Umbilical cord (tissue), 2 donors: ENCODE measurements around the genes PRKN and QKI.

- RAMPAGE, long total RNA: no peak
Observed at GRCh38 chr6:162488493-162488897, 239.1 kb downstream of the PRKN start.

- RAMPAGE, long total RNA: no peak
Observed at GRCh38 chr6:162706090-162706825, 21.3 kb downstream of the PRKN start.

- RAMPAGE, long total RNA: start-site peak on the minus strand at chr6:162727768-162727782, 12 and 21 reads in 2 replicates
Observed at GRCh38 chr6:162726816-162728144, at the start of gene PRKN. PRKN (minus strand) TSS chr6:162727766.

GRCh38 chr6:163209141-163209508 lies 205.4 kb upstream of the QKI start:
- RAMPAGE, long total RNA: no peak

GRCh38 chr6:163249616-163249948 lies 164.9 kb upstream of the QKI start:
- RAMPAGE, long total RNA: no peak

GRCh38 chr6:163260000-163260425 lies 154.5 kb upstream of the QKI start:
- RAMPAGE, long total RNA: no peak

GRCh38 chr6:163288684-163289032 lies 125.9 kb upstream of the QKI start:
- RAMPAGE, long total RNA: no peak

DNA sequence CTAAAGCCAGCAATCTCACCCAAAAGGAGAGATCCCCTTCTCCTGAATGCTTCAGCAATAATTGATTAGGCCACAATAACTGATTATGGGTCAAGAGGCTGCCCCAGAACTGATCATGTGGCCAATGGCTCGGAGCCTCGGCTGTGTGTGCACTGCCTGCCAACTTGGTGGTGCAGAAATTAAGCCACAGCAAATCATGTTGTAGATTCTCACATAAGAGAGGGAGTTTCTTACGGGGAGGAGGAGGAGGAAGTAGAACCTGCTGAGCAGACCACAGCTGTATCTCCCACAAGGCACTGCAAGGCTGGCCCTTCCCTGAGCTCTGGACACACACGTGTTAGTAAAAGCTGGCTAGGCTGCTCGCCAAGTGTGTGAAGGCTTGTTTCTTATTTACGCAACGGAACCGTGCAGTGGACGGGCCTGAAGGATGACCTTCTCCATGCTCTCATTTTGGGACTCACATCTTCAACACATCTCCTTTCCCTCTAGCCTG lies 15.8 kb upstream of the QKI start:
- RAMPAGE, long total RNA: no peak

GRCh38 chr6:163412276-163412860 lies 2.1 kb upstream of the QKI start:
- RAMPAGE, long total RNA: no peak

GRCh38 chr6:163414299-163415379 lies at the start of gene QKI:
QKI (plus strand) TSS chr6:163414718.
- RAMPAGE, long total RNA: no peak

- RAMPAGE, long total RNA: no peak
Observed at GRCh38 chr6:163424081-163424769, 9.7 kb downstream of the QKI start.

DNA sequence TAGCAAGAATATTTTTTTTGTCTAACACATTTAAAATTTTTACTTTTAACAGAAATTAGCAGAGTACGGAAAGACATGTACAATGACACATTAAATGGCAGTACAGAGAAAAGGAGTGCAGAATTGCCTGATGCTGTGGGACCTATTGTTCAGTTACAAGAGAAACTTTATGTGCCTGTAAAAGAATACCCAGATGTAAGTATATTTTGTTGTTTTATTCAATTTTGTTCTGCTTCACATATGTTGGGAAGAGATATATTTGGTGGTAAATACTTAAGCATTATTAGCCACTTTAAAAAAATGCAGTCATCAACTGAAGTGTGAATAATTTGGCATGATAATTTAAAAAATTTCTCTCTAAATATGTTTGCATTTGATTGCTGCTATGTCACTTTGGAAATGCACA lies 40.7 kb downstream of the QKI start:
- RAMPAGE, long total RNA: no peak

DNA sequence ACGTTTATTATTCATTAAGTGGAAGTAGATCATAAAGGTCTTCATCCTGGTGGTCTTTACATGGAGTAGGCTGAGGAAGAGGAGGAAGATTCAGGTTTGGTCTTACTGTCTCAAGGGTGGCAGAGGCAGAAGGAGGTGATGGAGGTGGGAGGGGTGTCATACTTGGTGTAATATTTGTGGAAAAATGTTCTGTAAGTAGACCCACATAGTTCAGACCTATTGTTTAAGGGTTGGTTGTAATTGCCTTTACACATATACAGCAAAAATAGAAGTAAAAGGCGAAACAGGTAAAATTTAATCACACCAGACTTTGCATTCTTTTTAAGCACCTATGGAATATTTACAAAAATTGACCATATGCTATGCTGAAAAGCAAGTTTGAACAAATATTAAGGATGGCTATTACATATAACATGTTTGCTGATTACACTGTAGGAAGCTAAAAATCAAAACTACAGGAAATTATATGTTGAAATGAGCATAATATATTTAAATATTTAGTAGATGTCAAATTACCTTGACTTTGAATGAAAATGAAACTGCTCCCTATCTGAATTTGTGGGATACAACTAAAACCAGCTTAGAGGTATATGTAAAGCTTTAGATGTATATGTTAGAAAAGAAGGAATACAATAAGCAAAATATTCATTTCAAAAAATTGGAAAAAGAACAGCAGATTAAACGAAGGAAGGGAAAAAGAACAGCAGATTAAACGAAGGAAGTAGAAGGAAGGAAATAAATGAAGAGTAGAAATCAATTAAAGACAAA lies 57.9 kb downstream of the QKI start:
- RAMPAGE, long total RNA: no peak

DNA sequence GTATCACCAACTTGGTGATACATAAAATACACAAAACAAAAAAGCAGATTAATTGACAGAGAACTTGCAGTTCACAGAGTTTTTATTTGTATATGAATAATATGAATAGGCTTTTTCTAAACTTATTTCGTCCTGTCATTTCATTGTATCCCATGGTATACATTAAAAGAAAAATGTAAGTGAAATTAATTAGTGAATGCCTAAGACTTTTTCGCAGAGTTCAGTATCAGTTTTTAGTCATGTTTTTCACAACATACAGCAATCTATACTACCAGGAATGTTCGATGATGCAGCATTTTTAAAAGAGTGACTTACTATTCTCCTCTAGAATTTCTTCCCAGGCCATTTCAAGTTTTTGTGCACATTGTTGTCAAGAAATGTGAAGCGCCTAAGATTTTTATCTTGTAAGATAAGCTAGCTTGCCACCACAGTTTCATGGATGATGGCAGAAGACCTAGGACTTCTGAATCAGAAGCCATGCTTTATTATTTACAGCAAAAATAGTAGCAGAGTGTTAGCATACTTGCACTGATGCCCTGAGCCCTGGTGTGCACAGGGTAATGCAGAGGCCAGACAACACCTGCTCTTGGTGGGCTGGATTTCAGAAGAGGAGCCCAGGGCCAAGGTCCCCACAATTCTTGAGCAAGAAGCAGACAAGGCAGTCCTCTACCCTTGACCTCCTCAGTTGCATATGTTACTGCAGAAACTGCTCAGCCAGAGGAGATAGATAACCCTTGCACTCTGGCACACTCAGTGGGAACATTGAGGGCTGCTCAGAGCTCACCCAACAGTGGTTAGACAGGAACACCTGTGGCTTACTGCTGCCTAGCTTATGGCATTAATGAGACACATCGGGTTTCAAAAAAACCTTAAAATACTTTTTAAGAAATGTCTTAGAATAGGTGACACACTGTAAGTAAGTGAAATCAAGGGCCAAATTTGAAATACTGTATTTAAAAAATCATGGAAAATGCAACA lies 99.1 kb downstream of the QKI start:
- RAMPAGE, long total RNA: no peak

DNA sequence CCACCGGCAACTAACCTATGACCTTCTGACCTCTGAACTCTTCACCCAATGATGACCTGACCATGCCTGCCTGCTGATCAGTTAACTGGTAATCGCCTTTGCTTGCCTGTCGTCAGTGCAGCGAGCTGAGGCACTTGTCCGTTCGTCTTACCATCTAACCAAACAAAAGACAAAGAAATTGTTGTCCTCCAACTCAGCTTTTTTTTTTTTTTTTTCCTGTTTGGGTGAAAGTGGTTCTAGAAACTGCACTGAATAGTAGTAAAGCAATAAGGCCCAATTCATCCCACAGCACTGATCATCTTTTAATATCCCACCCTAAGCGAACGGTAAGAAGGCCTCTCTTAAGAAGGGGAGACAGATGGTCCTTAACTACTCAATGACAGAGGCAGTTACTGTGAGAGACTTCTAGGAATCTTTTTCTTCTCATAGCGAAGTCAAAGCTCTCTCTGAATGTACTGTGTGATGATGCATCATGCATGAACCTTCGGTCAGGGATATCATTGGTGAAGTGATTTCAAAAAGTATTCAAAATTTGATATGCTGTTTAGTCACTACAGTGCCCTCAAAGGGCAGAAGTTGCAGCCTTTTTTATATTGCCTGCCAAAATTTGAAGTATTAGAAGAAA lies 156.3 kb downstream of the QKI start:
- RAMPAGE, long total RNA: no peak

DNA sequence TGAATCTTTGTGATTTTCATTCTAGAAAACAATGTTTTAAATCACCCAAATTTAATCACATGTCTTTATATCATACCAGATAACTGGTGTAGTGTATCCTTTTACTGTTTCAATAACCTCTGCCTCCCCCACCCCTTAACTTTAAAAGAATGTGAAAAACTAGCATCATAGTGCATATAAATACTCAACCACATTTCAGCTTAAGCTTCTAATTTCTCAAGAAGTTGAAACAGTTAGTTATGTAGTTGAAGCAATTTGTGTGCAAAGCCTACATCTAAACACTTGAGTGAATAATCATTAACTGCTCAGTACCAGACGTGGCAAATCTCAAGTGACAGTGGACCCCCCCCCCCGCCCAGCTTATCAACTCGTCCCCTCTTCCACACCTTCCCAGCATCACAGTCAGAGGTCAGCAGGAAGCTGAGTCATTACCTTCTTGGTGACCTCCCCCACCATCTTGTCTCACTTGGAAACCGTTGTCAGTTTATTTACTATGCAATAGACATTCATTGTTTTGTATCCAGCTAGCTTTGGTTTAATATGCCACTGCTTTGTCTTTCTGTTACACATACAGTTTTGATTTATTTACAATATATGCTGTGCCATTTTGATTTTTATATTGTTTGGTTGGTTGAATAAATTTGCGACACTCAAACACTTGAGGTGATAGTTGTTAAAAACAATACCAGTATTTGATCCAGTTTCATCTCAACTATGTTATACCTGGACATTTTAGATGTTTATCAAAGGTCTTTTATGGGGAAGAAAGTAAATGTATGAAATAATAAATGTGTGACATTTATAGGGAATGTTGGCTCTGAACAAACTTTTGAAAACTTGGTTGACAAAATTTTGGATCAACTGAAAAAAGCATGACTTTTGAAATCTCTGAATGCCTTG lies 158.1 kb downstream of the QKI start:
- RAMPAGE, long total RNA: no peak

DNA sequence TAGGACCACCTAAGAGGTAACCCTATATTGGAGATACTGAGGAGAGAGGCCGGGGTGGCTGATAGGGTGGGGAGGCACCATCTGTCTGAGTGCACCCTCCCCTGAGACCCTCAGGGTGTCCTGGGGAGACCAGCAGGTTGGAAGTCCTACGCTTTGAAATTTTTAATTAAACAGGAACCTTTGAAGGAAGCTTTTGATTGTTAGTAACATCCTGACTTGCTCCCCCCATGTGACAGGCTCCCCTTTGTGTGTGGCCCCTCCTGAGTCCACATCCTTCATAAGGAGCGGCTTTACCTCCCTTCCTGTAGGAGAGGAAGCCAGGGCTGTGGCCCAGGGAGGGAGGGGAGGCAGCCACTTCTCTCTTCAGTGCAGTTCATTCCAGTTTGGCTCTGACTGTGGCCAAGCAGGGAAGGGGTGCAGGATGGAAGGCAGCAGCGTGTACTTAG lies 295.0 kb downstream of the QKI start:
- RAMPAGE, long total RNA: no peak

DNA sequence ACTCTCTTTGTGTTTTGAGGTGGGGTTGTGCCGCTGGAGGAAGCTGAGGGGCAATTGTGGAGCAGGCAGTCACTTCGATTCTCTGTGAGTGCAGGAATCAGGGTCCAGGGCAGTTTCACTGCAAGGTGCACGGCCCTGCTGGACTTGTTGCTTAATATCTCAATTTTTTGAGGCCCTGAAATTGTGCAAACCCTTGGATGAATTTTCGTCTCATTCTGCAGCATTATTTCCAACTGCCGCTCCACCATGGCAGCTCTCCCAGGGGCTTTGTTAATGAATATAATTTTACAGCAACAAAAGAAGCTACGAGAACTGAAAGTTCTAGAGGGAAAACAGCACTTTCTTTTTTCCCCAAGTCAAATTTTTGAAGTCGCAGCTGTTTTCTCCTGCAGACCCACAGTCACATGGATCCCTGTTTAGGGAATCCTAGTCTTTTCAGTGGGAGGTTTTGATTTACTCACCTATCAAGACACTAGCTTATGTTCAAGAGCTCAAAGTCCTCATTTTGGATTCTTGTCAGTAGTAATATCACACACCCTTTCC lies 532.0 kb downstream of the QKI start:
- RAMPAGE, long total RNA: no peak

- RAMPAGE, long total RNA: no peak
Observed at GRCh38 chr6:163962537-163963180, 548.1 kb downstream of the QKI start.

GRCh38 chr6:164107559-164108102 lies 693.1 kb downstream of the QKI start:
- RAMPAGE, long total RNA: no peak